Thyroid gland (tissue), 7 donors: ENCODE measurements around a stretch of chr14.

- PRO-cap, 2 experiments: peak in 1 of 2 experiments; most common plus-strand start chr14:105196720 (in 1)
- RAMPAGE, long total RNA, 5 experiments: no peak in any of the 5 experiments
Observed at GRCh38 chr14:105195982-105197076, 15.2 kb upstream of the NUDT14 start.

DNA sequence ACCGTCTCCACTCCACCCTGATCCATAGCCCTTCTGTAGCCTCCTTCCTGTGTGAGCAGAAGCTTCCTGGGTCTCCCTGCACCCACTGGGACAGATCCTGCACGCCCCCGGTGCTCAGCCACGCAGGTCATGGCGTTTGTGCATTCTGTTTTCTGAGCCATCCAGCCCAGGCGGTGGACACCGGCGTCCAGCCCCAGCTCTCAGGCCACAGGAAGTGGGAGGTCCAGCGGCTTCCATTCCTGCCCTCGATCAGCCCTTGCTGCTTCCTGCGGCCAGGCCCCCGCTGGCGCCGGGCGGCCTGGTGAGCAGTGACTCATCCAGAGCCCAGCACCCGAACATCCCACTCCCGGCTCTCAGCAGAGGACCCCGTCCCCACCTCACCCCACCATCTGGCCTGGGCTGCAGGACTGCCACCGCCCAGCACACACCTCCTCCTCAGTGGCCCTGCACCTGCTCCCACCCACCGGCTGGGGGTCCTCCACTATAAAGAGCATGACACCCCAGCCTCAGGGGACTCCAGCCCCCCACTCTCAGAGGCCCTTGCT, 18.0 kb upstream of the NUDT14 start:
- PRO-cap, 2 experiments: no peak in any of the 2 experiments
- RAMPAGE, long total RNA, 5 experiments: no peak in any of the 5 experiments

- PRO-cap, 2 experiments: no peak in any of the 2 experiments
- RAMPAGE, long total RNA, 5 experiments: no peak in any of the 5 experiments
Observed at GRCh38 chr14:105313645-105314199, 826 bp upstream of the PACS2 start.

- PRO-cap, 2 experiments: no peak in any of the 2 experiments
- RAMPAGE, long total RNA, 5 experiments: no peak in any of the 5 experiments
Observed at GRCh38 chr14:105467047-105467934, 7.3 kb upstream of the CRIP2 start.

DNA sequence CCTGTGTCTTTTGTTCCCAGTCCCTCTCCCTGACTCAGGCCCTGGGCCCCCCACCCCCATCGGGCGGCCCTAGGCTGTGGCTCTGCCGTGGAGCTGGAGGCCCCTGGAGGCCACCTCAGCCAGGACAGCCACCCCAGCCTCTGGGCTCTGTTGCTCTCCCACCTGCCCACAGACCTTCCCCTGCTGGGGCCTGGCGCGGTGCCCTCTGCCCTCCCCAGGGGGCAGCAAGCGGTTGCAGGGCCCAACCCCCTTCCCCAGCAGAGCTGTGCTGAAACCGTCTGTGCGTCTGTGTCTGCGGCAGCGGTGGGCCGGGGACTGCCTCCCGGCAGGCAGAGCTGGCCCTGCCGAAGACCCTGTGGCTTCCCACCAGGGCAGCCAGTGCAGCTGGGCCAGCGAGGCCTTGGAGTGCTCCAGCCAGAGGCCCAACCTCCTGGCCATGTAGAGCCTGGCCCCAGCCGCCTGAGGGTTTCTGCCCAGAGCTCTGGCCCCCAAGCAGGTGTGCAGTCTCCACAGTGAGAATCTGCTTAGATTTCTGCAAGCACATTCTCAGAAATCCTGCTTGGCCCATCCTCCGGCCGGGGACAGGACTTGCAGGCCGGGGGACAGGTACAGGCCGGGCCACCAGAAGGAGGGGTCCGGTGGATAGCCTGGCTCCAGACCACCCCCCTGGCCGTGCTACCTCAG, 3.7 kb upstream of the CRIP2 start:
- PRO-cap, 2 experiments: no peak in any of the 2 experiments
- RAMPAGE, long total RNA, 5 experiments: no peak in any of the 5 experiments

- PRO-cap, 2 experiments: peak in 2 of 2 experiments; most common minus-strand start chr14:105491656 (in 1)
- RAMPAGE, long total RNA, 5 experiments: no peak in any of the 5 experiments
Observed at GRCh38 chr14:105491421-105491859, 394 bp downstream of the TEDC1 start.

- PRO-cap, 2 experiments: no peak in any of the 2 experiments
- RAMPAGE, long total RNA, 5 experiments: no peak in any of the 5 experiments
Observed at GRCh38 chr14:105491860-105492057, 713 bp downstream of the TEDC1 start.

DNA sequence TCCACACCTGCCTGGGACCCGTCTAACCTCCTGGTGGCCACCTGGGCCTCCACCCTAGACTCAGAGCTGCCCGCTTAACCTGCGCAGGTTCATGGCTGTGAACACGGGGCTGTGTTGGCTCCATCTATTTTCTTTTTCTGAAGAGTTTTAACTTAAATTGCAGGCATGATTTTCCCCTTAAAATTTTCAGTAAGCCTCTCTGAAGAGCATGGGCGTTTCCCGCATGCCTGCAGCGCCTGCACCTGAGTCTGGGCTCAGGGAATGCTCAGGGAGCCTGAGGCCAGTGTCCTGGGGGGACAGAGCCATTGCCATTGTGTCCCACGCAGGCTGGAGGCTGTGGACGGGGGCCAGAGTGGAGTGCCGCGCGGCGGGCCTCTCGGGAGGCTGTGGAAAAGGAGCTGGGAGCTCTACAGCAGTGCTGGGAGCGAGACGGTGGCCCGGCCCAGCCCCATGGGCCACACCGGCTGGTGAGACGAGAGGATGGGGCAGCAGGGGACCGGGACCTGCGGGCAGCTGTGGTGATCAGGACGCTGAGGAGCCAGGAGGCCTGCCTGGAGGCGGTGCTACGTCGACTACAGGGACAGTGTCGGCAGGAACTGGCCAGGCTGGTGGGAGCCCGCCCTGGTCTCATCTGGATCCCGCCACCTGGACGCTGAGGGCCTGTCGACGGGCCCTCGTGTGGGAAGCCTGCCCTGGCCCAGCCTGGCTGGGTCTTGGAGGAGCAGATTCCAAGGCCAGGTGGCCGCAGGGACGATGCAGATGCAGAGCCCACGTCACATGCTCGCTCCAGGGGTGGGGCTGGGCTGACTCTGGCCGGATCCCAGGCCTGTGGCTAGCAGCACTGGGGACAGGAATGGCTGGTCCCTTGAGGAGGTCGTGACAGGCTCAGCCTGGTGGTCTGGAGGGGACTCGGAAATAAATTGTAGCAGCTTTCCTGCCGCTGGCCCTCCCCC, 7.5 kb downstream of the TEDC1 start:
- PRO-cap, 2 experiments: no peak in any of the 2 experiments
- RAMPAGE, long total RNA, 5 experiments: no peak in any of the 5 experiments

- PRO-cap, 2 experiments: no peak in any of the 2 experiments
- RAMPAGE, long total RNA, 5 experiments: no peak in any of the 5 experiments
Observed at GRCh38 chr14:105642914-105644067, 116.9 kb downstream of the TMEM121 start.

GRCh38 chr14:105698849-105699651, 172.7 kb downstream of the TMEM121 start:
- PRO-cap, 2 experiments: no peak in any of the 2 experiments
- RAMPAGE, long total RNA, 5 experiments: no peak in any of the 5 experiments

DNA sequence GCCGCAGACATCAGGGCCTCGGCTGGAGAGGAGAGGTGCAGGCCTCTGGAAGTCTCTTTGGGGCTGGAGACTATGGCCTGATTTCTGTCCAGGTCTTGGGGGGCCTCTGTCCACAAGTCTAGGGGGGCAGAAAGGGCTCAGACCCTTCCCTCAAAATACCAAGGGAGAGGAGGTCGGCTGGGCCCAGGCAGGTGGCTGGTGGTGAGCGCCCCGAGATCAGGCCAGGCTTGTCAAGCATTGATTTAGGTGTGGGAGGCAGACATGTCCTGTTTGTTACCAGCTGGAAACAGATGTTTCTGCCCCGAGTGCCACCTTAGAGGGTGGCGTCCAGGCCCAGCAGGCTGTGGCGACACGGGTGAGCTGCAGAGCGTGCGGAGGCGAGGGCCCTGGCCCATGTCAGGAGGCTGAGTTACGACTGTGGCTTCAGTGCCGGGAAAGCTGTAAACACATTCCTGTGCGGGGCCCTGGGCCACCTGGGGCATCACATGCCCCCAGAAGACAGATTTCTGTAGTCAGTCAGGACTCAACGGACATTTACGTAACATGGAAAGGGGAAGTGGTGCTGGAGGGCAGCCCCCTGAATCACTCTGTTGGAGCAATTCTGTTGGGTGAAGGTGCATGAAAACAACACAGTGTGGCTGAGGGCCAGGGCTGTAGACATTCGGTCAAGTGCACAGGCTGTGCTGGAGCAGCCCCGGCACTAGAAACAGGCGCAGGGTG, 291.5 kb downstream of the TMEM121 start:
- PRO-cap, 2 experiments: no peak in any of the 2 experiments
- RAMPAGE, long total RNA, 5 experiments: no peak in any of the 5 experiments

GRCh38 chr14:105885363-105885900, 359.0 kb downstream of the TMEM121 start:
- PRO-cap, 2 experiments: no peak in any of the 2 experiments
- RAMPAGE, long total RNA, 5 experiments: no peak in any of the 5 experiments

GRCh38 chr14:105905332-105905966, 379.1 kb downstream of the TMEM121 start:
- PRO-cap, 2 experiments: no peak in any of the 2 experiments
- RAMPAGE, long total RNA, 5 experiments: no peak in any of the 5 experiments

DNA sequence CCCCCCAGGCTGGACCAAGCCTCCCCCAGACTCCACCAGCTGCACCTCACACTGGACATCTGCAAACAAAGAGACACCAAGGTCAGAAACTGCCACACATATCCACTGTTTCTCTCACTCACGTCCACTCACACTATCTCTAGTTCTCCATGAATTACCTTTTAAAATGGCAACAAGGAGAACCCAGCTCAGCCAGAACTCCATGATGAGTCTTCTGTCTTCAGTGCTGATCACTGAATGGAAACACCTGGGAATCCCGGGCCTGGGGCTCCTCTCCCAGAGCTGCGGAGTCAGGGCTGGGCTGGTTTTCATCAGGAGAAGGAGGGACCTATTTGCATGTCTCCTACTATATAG, 562.0 kb downstream of the TMEM121 start:
- PRO-cap, 2 experiments: no peak in any of the 2 experiments
- RAMPAGE, long total RNA, 5 experiments: no peak in any of the 5 experiments

DNA sequence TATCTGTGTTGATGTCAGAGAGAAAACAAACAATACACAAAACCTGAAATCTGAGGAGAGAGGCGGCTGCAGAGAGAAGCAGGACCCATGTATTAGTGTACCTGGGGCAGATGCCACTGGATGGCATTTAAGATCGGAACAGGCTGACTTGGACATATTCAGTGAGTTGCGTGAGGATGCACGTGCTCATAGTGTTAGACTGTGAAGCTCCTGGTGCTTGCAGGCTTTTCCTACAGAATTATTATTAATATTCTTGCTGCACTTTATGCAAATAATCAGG, 810.3 kb downstream of the TMEM121 start:
- PRO-cap, 2 experiments: peak in 1 of 2 experiments; most common plus-strand start position 56 of the sequence (in 1)
- RAMPAGE, long total RNA, 5 experiments: no peak in any of the 5 experiments

- PRO-cap, 2 experiments: no peak in any of the 2 experiments
- RAMPAGE, long total RNA, 5 experiments: no peak in any of the 5 experiments
Observed at GRCh38 chr14:106349578-106350079, 823.2 kb downstream of the TMEM121 start.

DNA sequence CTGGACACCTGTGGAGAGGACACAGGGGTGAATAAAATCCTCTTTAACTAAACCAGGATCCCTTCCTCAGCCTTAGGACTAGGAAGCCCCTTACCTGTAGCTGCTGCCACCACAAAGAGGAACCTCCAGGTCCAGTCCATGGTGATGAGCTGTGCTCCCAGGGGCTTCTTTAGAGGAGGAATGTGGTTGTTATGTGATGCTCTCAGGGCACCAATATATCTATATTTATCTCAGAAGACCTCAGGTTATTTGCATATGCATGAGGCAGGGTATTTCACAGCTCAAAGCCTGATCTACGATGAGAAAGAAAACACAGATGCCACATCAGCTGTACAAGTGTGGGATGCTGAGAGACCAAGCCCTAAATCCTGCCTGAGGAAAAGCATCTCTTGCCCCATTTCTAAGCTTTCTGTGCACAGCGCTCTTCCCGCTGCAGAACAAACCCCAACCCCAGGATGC, 1236.0 kb downstream of the TMEM121 start:
- PRO-cap, 2 experiments: no peak in any of the 2 experiments
- RAMPAGE, long total RNA, 5 experiments: start-site peak on the minus strand in 1 of 5 experiments, centred at position 196 of the sequence, 172 reads per replicate

GRCh38 chr14:106813389-106813963, 1287.1 kb downstream of the TMEM121 start:
- PRO-cap, 2 experiments: no peak in any of the 2 experiments
- RAMPAGE, long total RNA, 5 experiments: no peak in any of the 5 experiments